Keratinocyte (primary cell): ENCODE measurements around a stretch of chr15.

DNA sequence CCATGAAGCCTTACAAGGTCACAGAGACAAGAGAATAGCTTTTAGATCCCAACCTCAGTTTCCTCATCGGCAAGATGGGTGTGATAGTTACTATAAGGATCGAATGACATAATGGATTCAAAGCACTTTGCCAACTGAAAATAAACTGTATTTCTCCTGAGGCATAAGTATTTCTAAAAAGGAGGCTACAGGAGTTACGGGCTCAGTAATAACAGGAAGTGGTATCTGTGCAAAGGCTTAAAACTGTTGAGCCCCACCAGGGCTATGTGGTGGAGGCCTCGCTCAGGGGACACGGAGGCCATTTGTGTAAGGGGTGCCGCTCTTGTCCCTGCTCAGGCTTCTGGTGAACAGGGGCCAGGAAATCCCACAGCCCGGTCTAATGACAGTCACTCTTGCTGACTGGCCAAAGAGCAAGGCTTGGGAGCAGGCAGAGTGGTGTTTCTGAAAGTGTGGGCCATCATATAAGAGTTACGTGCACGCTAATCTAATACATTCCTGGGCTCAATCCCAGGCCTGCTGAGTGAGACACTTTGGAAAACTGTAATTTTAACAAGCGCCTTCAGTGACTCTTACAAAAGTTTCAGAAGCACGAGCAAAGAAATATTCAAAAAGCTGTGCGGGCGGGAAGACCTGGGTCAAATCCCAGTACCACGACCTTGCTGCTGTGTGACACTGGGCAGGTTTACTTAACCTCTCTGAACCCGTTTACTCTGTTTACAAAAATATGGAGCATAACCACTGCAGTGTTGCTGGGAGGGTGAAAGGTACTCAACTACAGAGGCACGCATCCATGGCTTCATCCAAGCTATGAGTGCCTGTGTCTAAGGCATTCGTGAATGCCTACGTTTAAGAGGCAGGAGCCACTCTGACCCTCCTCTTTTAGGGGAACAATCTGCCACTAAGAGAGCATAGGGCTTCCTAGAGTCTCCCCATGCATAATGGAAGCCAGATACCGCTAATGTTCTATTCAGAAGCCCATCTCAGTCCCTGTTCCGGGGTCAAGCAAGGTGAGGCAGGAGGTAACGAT lies 2.1 kb downstream of the ATP10A start:
CAGE:
- cytosol, long polyA minus RNA = no peak
- cytosol, long polyA plus RNA = no peak
- long polyA plus RNA = no peak
- nucleus, long polyA minus RNA = no peak
- nucleus, long polyA plus RNA = no peak

DNA sequence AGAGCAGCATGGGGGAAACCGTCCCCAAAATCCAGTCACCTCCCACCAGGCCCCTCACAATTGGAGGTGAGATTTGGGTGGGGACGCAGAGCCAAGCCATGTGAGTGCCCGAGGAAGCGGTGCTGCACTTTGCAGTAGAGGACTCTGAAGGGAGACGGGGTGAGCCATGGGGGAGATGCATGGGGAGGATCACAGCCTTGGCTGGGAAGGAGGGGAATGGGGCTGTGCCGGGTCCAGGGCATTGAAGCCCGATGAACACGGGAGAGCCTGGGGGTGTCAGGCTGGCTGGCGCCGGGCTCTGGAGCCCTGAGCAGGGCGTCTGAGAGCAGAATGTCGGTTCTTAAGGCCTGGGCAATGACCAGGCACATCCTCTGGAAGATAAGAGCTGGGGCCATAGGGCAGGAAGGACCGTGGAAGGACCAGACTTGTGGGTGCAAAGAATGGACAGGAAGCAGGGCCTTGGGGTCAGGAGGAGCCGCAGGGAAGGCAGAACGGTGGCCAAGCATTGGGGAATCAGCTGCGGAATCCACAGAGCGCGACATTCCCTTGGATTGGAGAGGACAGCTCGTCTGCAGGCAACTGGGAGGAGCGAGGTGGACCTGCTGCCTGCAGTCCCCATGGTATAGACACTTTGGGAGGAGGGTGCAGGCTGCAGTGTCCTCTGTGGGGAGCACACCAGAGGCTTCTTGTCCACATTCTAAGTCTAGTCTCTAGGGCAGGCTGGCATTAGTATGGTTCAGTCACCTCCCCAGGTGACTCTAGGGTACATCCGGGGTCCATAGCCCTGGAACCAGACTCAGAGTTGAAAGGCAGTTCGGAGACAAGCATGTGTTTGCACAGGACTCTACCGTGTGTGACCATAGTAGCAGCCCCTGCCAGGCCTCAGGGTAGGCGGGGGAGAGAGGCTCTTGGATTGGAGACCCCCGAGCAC lies 118.0 kb downstream of the GABRG3 start:
CAGE:
- cytosol, long polyA minus RNA = no peak
- cytosol, long polyA plus RNA = no peak
- long polyA plus RNA = no peak
- nucleus, long polyA minus RNA = no peak
- nucleus, long polyA plus RNA = no peak

DNA sequence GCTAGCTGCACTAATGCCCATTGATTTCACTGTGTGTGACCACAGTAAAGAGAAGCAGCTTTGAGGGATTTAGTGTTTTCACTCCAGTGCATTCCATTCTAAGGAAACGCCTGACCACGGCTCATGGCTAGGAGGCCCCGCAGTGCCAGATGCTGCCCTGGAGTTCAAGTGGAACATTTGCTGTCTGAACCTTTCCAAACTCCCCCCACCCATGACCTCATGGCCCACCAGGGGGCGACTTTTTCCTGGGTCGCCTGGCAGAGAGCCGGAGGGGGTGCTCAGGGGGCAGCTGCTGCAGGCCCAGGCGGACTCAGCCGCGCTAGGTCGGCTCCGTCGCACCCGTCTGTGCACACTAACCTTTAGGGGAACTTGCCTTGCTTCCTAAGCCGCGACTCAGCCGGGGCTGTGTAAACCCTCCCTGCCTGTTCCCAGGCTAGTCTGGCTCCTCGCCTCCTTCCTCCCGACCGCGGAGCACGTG lies 338 bp downstream of the OCA2 start:
CAGE:
- cytosol, long polyA minus RNA = no peak
- cytosol, long polyA plus RNA = no peak
- long polyA plus RNA = no peak
- nucleus, long polyA minus RNA = no peak
- nucleus, long polyA plus RNA = no peak

CAGE:
- cytosol, long polyA minus RNA = no peak
- cytosol, long polyA plus RNA = no peak
- long polyA plus RNA = no peak
- nucleus, long polyA minus RNA = no peak
- nucleus, long polyA plus RNA = no peak
These were observed 99.4 kb downstream of the HERC2 start for GRCh38 chr15:28222541-28223080.

CAGE:
- cytosol, long polyA minus RNA = no peak
- cytosol, long polyA plus RNA = no peak
- long polyA plus RNA = no peak
- nucleus, long polyA minus RNA = no peak
- nucleus, long polyA plus RNA = no peak
These were observed 99.3 kb downstream of the APBA2 start for GRCh38 chr15:28984886-28985671.

CAGE:
- cytosol, long polyA minus RNA = no peak
- cytosol, long polyA plus RNA = no peak
- long polyA plus RNA = no peak
- nucleus, long polyA minus RNA = no peak
- nucleus, long polyA plus RNA = no peak
These were observed 179.8 kb downstream of the NSMCE3 start for GRCh38 chr15:29089897-29090158.

DNA sequence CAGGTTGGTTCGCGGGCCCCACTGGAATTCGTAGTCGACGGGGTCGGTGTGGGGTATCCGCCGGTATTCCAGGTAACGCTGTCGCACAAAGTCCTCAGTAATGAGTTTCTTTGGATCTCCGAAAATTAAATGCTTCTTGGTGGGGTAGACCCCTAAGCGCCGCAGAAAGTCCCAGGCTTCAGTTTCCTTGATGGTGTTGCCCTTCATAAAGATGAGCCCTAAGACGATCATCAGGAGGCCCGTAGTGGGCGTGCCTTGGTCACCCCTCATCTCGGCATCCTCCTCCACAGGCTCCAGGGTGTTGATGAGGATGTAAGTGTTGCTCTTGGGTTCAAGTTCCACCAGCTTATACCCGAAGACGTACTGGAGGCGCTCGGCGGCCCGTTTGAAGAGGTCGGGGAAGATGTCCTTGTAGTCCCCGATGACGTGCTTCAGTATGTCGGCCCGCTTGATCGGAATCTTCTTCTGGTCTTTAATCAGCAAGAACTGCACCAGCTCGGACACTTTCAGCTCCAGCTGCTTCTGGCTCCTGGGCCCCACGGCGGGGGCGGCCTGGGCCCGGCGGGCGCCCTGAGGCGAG lies 594 bp downstream of the NSMCE3 start:
CAGE:
- cytosol, long polyA minus RNA = no peak
- cytosol, long polyA plus RNA = no peak
- long polyA plus RNA = no peak
- nucleus, long polyA minus RNA = no peak
- nucleus, long polyA plus RNA = no peak

DNA sequence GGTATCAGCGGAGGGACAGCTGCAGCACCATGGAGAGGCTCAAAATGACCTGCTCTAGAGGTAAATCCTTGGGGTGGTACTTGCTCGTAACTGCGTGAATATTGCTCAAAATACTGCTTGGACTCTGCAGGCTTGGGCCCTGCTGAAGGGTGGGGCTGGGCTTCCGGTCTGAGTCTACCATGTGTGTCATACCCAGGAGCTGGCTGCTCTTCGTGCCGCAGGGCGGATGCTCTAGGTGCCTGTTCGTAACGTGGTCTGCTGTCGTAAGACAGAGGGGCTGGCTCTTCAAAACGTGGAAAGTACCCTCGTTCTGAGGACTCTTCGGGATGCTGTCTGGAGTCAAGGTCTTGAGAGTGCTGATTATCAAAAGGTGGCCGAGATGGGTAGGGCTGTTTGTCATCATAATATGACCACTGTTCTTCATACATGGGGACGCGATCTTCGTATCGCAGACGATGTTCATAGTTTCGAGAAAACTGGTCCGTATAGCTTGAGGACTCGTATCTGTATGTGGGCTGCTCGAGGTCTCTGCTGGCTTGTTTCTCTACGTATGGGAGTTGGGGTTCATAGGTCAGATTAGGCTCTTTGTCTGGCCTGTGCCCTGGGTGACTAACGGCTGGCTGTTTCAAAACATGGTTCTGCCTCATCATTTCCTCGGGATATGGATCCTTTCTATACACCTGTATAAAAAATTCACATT lies 103.7 kb downstream of the TJP1 start:
CAGE:
- cytosol, long polyA minus RNA = no peak
- cytosol, long polyA plus RNA = no peak
- long polyA plus RNA = no peak
- nucleus, long polyA minus RNA = start-site peak on the plus strand centred at position 339 of the sequence, 96 bp wide, 13 reads
- nucleus, long polyA plus RNA = no peak

CAGE:
- cytosol, long polyA minus RNA = no peak
- cytosol, long polyA plus RNA = no peak
- long polyA plus RNA = no peak
- nucleus, long polyA minus RNA = no peak
- nucleus, long polyA plus RNA = no peak
These were observed 25.6 kb downstream of the TJP1 start for GRCh38 chr15:29796681-29797088.

DNA sequence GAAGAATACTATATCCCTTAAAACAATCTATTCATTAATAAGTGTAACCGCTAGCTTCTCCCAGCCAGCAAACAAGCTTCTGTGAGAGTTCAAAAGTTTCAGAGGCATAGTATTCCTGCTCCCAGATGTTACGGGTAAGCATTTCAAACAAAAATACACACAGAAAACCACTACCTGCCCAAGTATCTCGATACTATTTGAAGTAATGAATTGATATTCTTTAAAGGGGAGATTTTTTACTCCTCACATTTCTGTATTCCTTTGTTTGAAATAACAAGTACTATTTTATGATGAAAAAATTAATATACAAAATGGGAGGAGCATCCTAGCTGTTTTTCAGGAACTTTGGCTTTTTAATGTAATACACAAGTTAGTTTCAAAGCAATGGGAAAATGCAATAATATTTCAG lies 1.4 kb downstream of the TJP1 start:
CAGE:
- cytosol, long polyA minus RNA = no peak
- cytosol, long polyA plus RNA = no peak
- long polyA plus RNA = no peak
- nucleus, long polyA minus RNA = no peak
- nucleus, long polyA plus RNA = no peak

CAGE:
- cytosol, long polyA minus RNA = no peak
- cytosol, long polyA plus RNA = no peak
- long polyA plus RNA = no peak
- nucleus, long polyA minus RNA = no peak
- nucleus, long polyA plus RNA = no peak
These were observed 66.3 kb upstream of the TJP1 start for GRCh38 chr15:29888520-29889061.

DNA sequence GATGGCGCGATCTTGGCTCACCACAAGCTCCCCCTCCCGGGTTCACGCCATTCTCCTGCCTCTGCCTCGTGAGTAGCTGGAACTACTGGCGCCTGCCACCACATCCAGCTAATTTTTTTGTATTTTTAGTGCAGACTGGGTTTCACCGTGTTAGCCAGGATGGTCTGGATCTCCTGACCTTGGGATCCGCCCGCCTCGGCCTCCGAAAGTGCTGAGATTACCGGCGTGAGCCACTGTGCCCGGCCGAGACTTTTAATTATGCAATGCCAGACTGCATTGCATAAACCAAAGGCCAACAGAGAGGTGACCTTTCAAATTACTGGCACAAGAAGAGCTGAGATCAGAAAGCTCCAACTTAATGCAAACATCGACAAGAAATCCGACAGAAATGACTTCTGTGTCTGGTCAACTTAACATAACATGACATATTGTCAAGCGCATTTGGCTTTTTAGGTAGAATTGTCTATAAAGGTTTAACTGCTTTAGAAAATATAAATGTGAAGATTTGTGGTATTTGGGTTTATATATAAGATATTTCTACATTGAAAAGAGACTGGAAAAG lies 62.5 kb upstream of the GOLGA8Q start:
CAGE:
- cytosol, long polyA minus RNA = no peak
- cytosol, long polyA plus RNA = no peak
- long polyA plus RNA = no peak
- nucleus, long polyA minus RNA = no peak
- nucleus, long polyA plus RNA = no peak

DNA sequence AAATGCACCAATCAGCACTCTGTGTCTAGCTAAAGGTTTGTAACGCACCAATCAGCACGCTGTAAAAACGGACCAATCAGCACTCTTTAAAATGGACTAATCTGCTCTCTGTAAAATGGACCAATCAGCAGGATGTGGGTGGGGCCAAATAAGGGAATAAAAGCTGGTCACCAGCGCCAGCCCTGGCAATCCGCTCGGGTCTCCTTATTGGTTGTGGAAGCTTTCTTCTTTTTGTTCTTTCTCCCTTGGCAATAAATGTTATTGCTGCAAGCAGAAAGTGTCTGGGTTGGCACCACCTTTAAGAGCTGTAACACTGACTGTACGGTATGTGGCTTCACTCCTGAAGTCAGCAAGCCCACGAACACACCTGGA lies 13.4 kb downstream of the TRPM1 start:
CAGE:
- cytosol, long polyA minus RNA = no peak
- cytosol, long polyA plus RNA = no peak
- long polyA plus RNA = no peak
- nucleus, long polyA minus RNA = no peak
- nucleus, long polyA plus RNA = no peak

DNA sequence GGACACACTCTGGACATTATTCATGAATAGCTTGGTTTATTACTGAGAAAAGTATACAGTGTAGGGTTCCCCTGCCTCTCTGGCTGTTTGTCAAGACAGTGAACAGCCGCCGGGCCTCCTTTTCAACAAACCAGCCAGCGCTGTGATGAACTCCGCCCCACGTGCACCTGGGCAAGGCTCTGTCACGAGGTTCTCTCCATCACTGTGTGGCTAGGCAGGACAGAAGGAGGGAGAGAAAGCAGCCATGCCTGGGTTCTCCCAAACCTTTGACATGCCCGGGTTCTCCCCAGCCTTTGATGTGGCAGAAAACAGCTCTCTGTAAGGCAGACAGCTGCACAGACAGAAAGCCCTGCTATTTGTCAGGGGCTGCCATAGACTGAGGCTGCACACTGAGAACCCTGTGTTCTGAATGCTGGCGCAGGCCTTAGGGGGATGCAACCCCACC lies 101.4 kb upstream of the TRPM1 start:
CAGE:
- cytosol, long polyA minus RNA = no peak
- cytosol, long polyA plus RNA = no peak
- long polyA plus RNA = no peak
- nucleus, long polyA minus RNA = no peak
- nucleus, long polyA plus RNA = no peak

DNA sequence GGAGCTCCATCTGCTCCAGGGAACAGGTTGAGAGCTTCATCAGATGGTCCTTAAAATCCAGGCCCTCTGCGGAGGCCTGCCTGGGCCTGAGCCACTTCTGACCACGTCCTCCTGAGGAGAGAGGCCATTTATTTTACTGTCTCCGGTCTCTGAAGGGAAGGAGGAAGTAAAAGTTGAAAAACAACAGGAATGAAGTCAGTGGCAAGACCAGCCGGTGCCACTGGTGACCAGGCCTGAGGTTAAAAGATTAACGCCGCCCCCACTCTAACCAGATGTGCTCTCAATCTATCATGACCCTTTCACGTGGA lies 53.7 kb upstream of the KLF13 start:
CAGE:
- cytosol, long polyA minus RNA = no peak
- cytosol, long polyA plus RNA = no peak
- long polyA plus RNA = no peak
- nucleus, long polyA minus RNA = no peak
- nucleus, long polyA plus RNA = no peak

DNA sequence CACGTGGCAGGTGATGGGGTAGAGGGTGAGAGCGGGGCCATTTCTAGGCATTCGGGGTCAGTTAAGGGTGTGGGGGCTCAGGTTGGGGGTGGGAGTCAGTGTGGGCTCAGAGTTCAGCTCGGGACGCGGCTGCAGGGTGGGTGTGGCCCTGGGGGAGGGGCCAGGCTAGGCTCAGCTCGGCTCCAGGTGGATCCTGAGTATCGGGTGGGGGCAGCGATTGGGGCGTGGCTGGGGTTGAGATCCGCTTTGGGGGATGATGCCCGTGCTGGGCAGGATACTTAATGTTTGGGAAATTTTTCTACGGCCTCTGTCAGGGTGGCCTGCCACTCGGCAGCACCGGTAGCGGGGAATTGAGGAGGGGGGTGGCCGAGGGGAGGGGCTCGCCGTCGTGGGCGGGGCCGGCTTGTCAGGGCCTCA lies 2.5 kb downstream of the KLF13 start:
CAGE:
- cytosol, long polyA minus RNA = no peak
- cytosol, long polyA plus RNA = no peak
- long polyA plus RNA = no peak
- nucleus, long polyA minus RNA = no peak
- nucleus, long polyA plus RNA = no peak

CAGE:
- cytosol, long polyA minus RNA = no peak
- cytosol, long polyA plus RNA = no peak
- long polyA plus RNA = no peak
- nucleus, long polyA minus RNA = no peak
- nucleus, long polyA plus RNA = no peak
These were observed 5.7 kb downstream of the KLF13 start for GRCh38 chr15:31332158-31332855.

DNA sequence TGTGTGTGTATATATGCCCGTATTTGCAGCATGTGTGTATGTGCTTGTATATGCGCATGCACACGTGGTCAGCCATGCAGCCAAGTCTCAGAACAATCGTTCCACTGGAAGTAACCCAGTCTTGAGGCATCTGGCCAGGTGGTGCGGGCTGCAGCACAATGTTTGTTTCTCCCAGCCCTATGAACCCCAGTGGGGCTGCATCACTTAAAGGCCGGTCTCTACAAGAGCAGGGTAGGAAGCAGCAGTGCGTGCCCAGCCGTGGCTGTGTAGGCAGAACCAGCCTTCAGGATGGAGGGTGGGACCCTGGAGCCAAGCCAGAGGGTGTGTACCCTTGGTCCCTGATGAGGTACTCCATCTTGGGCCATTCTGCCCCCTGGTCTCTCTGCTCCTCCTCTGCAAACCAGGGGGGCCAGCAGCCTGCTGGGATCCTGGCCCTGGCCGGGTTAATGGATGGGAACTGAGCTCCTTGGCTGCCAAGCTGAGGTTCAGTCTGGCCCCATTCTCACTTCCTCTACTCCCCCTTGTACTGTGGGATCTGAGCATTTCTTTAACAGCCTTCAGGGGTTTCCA lies 11.8 kb downstream of the KLF13 start:
CAGE:
- cytosol, long polyA minus RNA = no peak
- cytosol, long polyA plus RNA = no peak
- long polyA plus RNA = no peak
- nucleus, long polyA minus RNA = no peak
- nucleus, long polyA plus RNA = no peak

GRCh38 chr15:31371884-31372416 lies 45.3 kb downstream of the KLF13 start:
CAGE:
- cytosol, long polyA minus RNA = no peak
- cytosol, long polyA plus RNA = no peak
- long polyA plus RNA = no peak
- nucleus, long polyA minus RNA = no peak
- nucleus, long polyA plus RNA = no peak

CAGE:
- cytosol, long polyA minus RNA = no peak
- cytosol, long polyA plus RNA = no peak
- long polyA plus RNA = no peak
- nucleus, long polyA minus RNA = no peak
- nucleus, long polyA plus RNA = no peak
These were observed 107.9 kb downstream of the KLF13 start for GRCh38 chr15:31434062-31435312.